SJSA1 (cell line): Measurements from ENCODE around the gene FAM166A.

DNA sequence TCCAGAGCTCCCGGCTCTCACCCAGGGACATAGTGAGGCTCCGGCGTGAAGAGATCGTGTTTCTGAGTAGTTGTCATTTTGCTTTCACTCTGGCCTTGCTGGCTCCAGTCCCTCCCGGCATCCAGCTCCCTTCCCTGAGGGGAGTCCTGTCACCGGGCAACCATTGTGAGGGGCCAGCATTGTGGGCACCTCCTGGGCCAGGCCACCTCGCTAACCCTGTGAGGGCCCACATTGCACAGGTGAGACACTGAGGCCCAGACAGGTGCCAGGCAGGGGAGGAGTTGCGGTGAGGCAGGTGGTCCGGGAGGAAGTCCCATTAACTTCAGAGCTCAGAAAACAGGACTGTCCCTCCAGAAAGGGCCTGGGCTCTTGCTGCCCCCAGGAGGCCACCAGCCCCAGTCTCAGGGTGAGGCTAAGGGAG lies at the start of gene FAM166A:
TSS of gene FAM166A (minus strand) at position 113 of the 421 bp plus-strand sequence.
- RAMPAGE, long total RNA = no peak

GRCh38 chr9:137295069-137295691 lies 6.9 kb downstream of the NRARP start:
- RAMPAGE, long total RNA = no peak

GRCh38 chr9:137301935-137302130 lies 238 bp downstream of the NRARP start:
- RAMPAGE, long total RNA = no peak

DNA sequence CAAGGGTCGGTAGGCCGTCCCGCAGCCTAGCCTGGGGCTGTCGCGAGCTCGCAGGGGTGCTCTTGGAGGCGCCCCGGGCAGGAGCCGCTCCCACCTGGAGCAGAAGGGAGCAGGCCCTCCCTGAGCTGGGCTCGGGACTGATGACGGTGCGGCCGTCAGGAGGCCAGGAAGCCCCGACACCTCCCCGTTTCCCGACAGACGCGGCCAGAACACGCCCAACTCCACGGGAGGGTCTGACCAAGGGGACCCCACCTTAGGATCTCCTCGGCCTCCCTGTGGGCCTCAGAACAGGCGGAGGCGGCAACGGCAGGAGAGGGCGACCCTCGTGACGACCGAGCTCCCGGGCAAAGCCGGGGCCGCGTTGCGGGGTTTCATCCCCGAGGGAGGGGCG lies 6.2 kb downstream of the EXD3 start:
- RAMPAGE, long total RNA = no peak

DNA sequence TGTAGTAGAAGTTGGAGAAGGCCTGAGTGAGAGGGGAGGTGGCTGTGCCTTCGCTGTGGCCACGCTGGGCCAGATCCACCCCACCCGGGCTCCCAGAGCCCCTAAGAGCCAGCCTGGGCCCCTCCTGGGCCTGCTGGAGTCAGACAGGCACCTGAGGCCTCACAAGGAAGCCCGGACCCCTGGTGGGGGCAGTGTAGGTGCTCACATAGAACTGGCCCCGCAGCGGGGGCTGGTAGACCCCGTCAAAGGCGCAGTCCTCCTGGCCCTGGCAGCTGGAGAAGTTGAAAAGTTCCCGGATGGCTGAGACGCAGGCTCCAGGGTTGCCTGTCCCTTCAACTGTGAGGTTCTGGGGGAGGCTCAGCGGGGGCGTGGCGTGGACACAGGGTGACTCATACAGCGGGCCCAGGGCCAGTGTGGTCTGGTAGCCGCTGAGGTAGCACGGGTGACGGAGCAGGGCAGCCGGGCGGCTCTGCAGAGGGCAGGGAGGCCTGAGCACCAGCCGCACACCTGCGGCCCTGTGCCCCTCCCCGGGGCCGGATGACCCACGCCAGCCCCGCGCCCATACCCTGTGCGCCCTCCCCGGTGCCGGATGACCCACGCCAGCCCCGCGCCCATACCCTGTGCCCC lies 5.2 kb downstream of the ENTPD8 start:
- RAMPAGE, long total RNA = no peak

GRCh38 chr9:137446566-137447674 lies 5.8 kb upstream of the ENTPD8 start:
- RAMPAGE, long total RNA = no peak

- RAMPAGE, long total RNA = no peak
Measured at GRCh38 chr9:137461587-137462604, 2.8 kb upstream of the NSMF start.

DNA sequence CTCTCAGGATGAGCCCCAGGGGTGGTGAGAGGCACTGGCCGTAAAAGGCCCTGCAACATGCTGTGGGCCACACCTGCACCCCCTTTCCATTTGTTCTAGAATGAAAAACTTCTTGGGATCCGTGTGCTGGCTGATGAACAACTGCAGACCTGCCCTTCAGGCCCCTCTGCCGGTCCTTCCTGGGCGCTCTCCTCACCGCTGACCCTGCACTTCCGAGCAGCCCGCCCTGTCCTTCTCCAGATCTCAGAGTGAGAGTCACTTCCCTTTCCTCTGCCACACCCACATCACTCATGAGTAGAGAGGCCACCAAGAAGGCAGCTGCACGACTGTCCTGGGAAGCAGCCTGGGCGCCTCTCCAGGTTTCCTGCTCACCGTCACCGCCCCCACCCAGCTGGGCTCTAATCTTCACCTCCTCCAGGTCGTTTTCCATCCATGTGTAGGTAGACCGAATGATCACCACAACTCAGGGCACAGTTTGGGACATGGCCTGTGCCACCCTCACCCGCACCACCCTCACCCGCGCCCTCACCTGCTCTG lies 35.0 kb upstream of the NSMF start:
- RAMPAGE, long total RNA = no peak

DNA sequence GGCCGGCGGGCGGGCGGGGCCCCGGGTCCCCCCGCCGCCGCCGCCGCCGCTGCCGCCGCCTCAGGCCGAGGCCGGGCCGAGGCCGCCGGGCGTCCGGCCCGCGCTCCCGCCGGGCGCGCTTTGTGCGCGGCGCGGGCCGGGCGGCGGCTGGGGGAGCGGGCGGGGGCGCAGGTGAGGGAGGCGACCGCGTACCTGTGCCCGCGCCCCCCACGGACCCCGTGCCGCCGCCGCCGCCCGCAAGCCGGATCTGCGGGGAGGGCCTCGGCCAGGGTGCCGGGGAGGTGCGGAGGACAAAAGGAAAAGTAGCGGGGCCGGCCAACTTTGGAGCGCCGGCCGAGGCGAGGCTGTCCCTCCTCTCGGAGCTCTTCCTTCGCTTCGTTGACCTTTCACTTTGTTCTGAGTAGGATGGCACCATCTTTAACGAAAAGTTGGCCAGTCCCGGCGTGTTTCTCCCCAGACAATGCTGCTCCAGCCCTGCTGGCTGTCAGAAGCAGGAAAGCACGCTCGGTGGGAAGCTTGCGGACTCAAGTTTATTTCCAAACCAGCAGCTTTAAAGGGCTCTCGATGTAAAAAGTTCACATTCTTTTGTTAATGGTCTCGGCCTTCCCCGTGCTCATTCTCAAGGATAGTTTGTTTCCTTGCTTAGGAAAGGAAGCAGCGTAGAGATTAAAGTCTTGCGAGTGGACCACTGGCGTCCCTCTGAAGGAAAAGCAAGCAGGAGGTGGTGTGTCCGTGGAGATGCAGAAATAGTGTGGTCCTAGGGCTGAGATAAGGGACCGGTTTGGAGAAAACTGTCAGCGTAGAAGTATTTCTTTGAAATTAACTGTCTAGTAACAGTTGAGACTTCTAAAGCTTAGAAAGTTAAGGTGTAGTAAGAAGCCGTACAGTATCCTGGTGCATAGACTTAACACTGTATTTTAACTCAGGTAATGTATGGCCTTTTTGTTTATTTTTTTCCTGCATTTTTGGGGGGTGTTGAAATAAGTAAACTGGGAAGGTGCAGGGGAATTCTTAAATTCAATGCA lies 650 bp downstream of the EHMT1 start:
- RAMPAGE, long total RNA = no peak

GRCh38 chr9:137745413-137746033 lies 126.7 kb downstream of the EHMT1 start:
- RAMPAGE, long total RNA = no peak

- RAMPAGE, long total RNA = no peak
Measured at GRCh38 chr9:137757117-137757554, 120.4 kb upstream of the CACNA1B start.

DNA sequence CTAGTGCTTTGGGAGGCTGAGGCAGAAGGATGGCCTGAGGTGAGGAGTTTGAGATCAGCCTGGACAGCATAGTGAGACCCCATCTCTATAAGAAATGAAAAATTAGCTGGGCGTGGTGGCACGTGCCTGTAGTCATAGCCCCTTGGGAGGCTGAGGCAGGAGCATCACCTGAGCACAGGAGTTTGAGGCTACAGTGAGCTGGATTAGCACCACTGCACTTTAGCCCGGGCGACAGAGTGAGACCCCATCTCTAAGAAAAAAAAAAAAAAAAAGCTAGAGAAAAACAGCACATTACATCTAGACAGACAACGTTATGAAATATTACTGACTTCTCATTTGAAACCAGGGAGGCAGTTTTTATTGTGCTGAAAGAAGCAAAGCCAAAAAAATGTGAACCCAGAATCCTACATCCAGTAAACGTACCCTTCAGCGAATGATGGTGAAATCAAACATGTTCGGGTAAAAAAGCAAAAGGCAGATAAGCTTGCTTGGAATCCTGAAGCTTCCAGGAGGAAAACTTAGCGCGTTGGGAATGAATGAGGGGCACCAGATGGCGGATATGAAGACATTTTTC lies 83.1 kb upstream of the CACNA1B start:
- RAMPAGE, long total RNA = no peak